Choroid plexus epithelial cell (primary cell): ENCODE results near the gene TWIST1.

- RRBS, result no CpG with 5 or more reads among the region's 3 CpGs
Observed at GRCh38 chr7:16755341-16756102, 2.0 kb downstream of the TSPAN13 start.

GRCh38 chr7:16759165-16759590 lies 5.6 kb downstream of the TSPAN13 start:
- RRBS, result no CpG with 5 or more reads among the region's 4 CpGs

DNA sequence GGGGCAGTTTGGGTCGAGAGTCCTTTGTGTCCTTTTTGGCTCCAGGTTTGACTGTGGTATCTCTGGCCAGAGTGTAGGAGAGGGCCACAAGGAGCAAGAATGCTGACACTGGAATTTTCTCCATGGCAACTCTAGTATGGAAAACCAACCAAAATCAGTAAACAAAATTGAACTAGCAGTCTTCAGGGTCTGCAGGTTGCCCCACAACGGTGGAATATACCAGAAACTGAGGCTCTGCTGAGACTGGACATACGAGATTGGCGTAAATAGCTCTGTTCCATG lies 3.2 kb downstream of the AGR2 start:
- RRBS, result no CpG with 5 or more reads among the region's 4 CpGs

- RRBS, result no CpG with 5 or more reads among the region's 6 CpGs
Observed at GRCh38 chr7:16810469-16810838, 5.7 kb upstream of the AGR2 start.

DNA sequence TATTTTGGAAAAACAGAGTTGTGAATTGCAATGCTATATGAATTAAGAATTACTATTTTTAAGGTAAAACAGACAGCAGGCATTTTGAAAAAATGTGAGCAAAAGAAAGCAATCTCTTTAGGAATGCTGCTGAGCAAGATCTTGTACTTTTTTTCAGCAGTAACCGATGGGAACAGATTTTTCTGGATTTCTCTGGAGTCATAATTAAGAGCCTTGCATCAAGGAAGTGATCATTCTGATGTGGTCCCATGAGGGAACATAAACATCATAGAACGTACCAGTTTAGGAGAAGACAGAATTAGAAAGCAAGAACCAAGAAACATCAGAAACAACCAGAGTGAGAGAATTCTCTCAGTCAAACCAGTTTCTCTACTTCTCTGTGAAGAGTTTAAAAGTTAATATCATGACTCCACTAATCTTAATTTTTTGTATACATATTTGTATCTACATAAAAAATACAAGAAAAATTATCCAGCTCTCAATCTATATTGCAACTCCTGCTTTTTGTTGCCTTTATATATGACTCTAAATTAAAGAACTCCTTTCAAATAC lies 157.1 kb upstream of the AGR3 start:
- RRBS, result no CpG with 5 or more reads among the region's 2 CpGs

DNA sequence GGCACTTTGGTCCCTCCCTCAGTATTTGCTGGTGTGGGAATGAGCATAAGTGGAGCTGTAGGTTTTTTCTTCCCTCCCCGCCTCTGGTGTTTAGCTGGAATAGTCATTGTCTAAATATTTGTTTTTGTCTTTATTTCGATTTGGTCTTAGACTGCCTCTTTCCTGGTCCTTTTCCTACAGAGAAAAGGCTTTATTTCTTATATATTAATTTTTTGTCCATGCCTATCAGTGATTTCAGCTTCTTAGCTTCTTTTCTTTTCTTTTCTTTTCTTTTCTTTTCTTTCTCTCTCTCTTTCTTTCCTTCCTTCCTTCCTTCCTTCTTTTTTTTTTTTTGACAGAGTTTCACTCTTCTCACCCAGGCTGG lies 203.5 kb upstream of the AGR3 start:
- RRBS, result no CpG with 5 or more reads among the region's 2 CpGs

GRCh38 chr7:17327658-17328129 lies 29.2 kb downstream of the AHR start:
- RRBS, result no CpG with 5 or more reads among the region's 2 CpGs

DNA sequence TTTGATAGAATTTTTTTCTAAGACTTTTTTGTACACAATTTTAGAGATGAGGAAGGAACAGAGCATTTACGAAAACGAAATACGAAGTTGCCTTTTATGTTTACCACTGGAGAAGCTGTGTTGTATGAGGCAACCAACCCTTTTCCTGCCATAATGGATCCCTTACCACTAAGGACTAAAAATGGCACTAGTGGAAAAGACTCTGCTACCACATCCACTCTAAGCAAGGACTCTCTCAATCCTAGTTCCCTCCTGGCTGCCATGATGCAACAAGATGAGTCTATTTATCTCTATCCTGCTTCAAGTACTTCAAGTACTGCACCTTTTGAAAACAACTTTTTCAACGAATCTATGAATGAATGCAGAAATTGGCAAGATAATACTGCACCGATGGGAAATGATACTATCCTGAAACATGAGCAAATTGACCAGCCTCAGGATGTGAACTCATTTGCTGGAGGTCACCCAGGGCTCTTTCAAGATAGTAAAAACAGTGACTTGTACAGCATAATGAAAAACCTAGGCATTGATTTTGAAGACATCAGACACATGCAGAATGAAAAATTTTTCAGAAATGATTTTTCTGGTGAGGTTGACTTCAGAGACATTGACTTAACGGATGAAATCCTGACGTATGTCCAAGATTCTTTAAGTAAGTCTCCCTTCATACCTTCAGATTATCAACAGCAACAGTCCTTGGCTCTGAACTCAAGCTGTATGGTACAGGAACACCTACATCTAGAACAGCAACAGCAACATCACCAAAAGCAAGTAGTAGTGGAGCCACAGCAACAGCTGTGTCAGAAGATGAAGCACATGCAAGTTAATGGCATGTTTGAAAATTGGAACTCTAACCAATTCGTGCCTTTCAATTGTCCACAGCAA lies 40.7 kb downstream of the AHR start:
- RRBS, result no CpG with 5 or more reads among the region's 8 CpGs

DNA sequence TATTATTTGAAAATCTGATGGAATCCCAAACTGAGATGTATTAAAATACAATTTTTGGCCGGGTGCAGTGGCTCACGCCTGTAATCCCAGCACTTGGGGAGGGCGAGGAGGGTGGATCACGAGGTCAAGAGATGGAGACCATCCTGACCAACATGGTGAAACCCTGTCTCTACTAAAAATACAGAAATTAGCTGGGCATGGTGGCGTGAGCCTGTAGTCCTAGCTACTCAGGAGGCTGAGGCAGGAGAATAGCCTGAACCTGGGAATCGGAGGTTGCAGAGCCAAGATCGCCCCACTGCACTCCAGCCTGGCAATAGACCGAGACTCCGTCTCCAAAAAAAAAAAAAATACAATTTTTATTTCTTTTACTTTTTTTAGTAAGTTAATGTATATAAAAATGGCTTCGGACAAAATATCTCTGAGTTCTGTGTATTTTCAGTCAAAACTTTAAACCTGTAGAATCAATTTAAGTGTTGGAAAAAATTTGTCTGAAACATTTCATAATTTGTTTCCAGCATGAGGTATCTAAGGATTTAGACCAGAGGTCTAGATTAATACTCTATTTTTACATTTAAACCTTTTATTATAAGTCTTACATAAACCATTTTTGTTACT lies 46.6 kb downstream of the AHR start:
- RRBS, result no CpG with 5 or more reads among the region's 10 CpGs

- RRBS, result no CpG with 5 or more reads among the region's 3 CpGs
Observed at GRCh38 chr7:17371857-17372667, 73.6 kb downstream of the AHR start.

DNA sequence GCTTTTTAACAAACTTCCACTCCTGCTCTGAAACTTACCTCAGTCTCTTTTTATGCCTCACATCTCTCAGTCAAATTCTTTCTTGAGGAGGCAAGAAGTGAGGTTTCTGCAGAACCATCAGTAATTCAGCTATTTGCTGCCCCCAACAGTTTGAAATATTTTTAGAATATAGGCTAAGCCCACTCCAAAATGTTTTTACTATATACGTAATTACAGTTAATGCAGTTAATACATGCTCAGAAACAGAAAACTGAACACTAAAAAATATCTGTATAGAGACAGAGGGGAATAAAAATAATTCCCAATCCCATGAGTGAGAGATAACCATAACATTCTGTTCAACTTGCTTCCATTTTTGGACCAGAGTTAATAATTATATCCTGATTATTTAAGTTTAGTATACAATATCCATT lies 78.4 kb downstream of the SNX13 start:
- RRBS, result no CpG with 5 or more reads among the region's 1 CpG

DNA sequence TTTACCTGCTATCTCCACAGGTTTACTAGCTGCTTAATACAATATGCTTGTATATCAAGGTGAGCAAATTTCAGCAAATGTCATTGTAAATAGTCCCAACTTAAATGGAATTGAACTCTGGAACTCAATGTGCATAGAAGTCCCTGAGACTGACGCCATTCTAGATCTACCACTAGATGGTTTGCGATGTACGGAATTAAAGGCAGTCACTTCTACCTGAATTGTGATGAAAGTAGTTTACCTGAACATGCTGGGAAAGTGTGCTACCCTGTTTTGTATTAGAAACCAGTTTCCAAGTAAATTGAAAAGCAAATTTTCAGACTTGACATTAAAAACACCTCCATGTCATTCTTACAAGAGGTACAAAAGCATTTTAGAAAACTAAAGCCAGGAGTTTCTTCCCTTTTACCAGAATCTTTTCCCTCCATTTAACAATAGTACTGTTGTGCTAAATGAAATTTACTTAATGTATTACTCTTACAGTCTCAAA lies 952 bp upstream of the SNX13 start:
- RRBS, result no CpG with 5 or more reads among the region's 3 CpGs

DNA sequence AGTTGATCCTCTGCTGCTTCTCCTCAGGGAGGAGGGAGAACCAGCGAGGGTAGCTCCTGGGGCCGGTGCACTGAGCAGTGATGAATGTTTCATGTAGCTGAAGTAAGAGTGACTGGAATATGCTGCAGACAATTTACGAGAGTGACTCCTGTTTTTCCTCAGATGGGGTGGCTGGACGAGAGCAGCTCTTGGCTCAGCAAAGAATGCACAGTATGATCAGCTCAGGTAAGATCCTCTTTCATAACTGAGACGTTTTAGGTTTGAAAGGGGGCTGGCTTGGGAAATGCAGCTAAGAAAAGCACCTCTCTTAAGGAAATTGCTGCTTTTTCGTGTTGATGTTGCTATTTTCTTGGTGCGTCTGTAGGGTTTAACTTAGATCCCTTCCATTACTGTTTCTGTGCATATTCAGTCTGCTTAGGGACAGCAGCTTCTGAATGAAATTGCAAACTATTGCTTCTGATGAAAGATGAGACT lies 588 bp downstream of the HDAC9 start:
- RRBS, result no CpG with 5 or more reads among the region's 7 CpGs

GRCh38 chr7:18506075-18506608 lies 10.6 kb downstream of the HDAC9 start:
- RRBS, result no CpG with 5 or more reads among the region's 2 CpGs

DNA sequence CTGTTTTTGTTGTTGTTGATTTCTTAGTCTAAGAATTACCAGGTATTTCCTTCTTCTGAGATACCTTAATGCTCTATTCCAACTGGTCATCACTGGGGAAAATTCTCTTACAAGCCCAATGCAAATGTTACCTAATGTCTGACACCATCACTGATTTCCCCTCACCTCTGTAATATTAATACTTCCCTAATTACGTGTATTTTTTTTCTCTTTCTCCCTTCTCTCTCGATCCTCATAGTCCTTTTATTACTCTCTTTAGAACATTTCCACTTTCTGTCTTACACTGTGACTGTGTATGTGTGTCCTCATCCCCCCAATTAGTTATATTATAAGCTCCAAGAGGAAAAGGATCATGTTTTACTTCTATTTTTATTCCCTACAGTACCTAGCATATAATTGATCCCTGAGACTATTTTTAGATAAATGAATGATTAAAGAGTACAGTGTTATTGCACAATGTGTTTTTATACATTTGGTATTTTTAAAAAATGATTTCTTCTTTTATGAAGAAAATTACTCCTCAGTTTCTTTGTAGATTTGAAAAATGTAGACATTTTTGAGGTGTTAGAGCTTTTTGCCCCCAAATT lies 14.1 kb downstream of the HDAC9 start:
- RRBS, result no CpG with 5 or more reads among the region's 2 CpGs

GRCh38 chr7:19108076-19108393 lies 9.4 kb downstream of the TWIST1 start:
- RRBS, result no CpG with 5 or more reads among the region's 9 CpGs

DNA sequence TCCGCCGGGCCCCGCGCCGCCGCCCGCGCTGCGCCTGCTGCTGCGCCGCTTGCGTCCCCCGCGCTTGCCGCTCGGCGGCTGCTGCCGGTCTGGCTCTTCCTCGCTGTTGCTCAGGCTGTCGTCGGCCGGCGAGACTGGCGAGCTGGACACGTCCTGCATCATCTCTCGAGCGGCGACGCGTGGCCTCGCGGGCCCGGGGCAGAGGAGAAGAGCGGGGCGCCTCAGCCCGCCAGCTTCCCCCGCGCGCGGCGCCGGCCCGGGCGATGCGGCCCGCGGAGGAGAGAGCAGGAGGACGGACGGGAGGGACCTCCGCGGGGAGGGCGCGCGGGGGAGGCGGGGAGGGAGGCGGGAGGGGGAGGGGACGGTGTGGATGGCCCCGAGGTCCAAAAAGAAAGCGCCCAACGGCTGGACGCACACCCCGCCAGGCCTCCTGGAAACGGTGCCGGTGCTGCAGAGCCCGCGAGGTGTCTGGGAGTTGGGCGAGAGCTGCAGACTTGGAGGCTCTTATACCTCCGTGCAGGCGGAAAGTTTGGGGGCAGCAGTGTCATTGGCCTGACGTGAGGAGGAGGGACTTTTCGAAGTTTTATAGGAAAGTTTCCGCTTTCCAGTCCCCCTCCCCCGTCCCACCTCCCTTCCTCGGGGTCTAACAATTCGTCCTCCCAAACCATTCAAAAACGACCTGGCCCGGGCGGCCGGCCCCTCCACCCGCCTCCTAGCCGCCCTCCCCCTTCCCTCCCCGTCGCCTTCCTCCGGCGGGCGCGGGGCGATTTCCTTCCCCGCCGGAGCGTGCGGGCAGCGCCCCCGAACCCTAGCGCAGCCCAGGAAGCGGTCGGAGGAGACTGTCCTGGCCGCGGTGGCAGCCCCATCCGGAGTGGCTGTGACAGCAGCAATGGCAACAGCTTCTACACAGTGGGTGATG lies at the start of gene TWIST1:
Gene TWIST1 (minus strand): TSS at position 477 of the 919 bp plus-strand sequence.
- RRBS, result 2% methylated on average over 46 of the region's 100 CpGs

- RRBS, result no CpG with 5 or more reads among the region's 3 CpGs
Observed at GRCh38 chr7:19707167-19707717, 1.6 kb downstream of the POLR1F start.

DNA sequence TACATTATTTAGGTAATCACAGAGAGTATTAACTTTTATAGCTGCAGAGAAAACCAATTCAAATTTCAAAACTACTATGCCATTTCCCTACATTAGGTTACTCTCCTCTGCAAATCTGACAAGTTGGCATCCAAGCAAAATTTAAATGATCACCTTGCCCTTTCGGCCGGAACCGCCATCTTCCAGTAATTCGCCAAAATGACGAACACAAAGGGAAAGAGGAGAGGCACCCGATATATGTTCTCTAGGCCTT lies 214.7 kb downstream of the MACC1 start:
- RRBS, result no CpG with 5 or more reads among the region's 6 CpGs

DNA sequence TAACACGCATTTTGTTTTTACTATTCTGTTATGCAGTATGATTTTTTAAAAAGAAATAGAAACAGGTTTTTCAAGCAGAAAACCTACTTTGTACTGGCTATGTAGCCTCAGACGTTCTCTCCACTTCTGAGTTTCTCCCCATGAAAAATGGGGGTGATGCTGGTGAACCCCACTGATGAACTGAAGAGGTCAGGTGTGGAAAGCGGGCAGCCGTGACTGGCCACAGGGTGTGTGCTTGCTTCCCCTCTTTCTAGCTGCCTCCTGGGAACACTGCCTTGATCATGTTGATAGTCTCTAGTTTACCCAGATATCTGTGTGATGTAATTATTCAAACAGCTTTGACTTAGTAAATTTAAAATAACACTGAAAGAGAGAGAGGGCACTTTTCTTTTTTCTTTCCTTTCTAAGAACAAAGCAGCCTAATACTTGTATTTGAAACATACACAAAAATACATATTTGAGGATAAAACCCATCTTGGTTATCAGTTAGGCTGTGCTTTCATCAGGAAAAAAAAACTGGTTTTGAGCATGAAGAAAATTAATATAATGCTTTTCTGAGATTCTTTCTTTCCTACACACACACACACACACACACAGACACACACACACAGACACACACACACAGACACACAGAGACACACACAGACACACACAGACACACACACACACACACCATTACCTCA lies 76.8 kb downstream of the MACC1 start:
- RRBS, result no CpG with 5 or more reads among the region's 4 CpGs